HT-29 (cell line): ENCODE results near the genes FAHD2B, COX5B and ZAP70.

DNA sequence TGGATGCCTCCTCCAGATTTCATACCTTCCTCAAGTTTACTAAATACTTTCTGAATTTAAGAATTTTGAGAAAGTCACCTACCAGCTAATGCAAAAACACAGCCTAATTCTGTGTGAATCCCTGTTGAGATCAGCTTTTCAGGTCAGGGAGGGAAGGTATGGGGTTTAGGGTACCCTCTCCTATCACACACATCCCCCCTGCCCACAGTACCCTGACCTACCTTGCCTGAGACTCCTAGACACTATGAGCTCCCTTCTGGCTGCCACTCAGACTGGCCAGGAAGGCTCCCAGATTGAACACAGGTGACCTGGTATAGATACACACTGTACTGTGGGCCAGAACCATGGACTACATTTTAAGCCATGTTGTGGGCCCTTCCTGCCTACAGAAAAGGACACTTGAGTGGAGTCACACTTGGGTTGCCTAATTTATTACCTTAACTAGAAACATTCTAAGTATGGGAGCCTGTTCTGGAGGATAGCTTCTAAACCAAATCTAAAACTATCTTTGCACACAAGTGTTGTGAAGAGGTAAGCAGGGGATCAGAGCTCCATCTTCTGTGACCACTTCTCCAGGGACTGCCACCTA is 44.2 kb downstream of the KANSL3 start:
- RAMPAGE, long total RNA: no peak

DNA sequence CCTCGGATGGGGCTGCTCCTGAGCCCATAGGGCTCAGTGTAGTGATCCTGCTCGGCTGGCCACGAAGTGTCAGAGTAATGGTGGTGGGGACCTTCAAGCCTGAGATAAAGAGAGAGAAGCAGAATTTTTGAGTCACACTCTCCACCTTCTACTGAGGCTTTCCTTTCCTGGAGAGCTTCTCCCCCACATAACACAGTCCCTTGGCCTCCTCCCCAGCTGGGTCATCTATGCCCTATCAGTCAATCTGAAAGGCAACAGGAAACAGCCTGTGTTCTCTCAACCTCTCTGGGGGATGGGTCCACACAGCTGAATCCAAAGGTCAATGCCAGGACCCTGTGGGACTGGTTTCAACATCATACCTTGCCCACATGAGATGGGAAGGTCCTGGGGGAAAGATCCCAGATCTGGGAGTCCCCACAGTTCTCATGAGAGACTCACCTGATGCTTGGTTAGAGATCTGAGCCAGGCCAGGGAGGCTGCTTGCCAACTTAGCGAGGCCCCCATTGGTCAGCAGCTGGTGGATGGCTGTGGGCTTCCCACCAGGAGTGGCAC is 36.4 kb downstream of the KANSL3 start:
- RAMPAGE, long total RNA: no peak

GRCh38 chr2:96832507-96833811 is 10.9 kb downstream of the ANKRD23 start:
- RAMPAGE, long total RNA: no peak

DNA sequence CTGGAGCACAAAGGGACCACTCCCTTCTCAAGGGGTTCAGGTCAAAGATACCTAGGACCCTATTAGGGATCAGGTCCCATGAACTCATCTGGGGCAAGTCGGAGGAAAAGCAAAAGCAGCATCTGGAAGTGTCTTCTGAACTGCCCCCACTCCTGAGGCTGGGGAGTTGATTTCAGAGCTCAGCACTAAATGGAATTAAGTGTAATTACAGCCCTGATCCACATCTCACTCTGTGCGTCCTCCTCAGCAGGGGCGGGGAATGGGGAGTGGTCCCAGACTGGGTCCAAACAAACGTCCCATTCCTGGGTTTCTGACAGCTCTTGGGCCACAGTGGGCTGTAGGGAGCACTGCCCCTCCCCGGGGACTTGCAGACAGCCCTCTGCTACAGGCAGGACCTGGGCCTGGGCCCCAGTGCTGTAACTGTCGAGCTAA is 5.5 kb upstream of the SEMA4C start:
- RAMPAGE, long total RNA: no peak

- RAMPAGE, long total RNA: no peak
Measured at GRCh38 chr2:96884193-96884704, 14.4 kb upstream of the SEMA4C start.

DNA sequence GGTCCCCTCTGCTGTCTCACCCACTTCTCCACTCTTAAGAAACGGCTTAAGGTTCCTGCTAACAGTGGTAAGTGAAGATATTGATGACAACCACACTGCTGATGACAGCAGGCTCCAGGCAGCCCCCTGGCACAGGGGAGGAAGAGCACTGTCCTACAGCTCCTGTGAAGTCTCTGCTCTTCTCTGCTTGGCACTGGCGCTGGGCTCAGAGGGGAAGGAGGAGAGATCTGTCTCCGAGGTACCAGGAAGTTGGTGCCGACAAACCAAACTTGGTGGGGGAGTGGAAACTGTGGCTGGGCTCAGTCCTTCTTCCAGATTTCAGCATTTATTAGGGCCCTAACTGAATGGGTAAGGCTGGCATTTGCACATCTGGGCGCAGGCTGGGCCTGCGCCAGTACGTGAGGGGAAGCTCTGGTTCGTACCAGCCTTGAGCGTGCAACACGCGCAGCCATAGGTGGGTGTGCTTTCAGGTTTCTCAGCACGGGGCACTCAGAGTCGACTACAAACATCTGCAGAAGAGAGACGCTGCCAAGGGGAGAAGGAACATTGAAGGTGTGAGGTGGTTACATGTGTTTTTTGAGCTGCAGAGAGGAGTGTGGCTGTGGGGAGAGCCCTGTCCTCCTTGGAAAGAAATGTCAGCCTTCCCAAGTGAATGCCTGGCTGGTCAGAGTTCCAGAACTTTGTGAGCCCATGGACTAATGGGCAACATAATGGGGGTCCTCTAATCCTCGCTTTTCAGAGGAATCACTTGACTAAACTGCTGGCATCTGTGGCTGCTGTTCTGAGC is 55.0 kb upstream of the SEMA4C start:
- RAMPAGE, long total RNA: no peak

- RAMPAGE, long total RNA: no peak
Measured at GRCh38 chr2:96962298-96962803, 24.0 kb downstream of the FAM178B start.

- RAMPAGE, long total RNA: no peak
Measured at GRCh38 chr2:96962804-96963386, 23.5 kb downstream of the FAM178B start.

DNA sequence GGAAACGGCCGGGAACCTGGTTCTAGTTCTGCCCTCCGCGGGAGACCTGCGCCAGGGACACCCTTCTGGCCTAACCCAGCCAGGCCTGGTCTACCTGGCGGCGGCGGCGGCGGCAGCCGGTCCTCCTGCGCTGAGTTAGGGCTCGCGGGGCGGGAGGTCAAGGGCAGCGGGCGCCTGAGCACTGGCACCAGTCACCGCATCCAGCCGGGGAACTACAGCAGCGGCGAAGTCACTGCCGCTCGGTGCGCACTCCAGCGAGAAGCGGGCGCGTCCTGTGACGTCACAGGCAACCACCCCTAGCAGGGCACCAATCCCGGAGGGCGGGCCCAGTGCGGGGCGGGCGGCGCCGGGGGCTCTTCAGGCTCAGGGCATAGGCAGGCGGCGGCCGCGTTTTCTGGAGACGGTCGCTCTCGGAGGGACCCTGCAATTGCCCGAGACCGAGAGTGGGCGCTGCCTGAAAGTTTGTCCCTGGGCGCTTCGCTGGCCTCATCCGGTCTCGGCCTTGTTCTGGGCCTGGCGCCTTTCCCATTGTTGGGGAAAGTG is at the start of gene FAHD2B:
Gene FAHD2B (minus strand): TSS at position 276 of the 543 bp plus-strand sequence.
- RAMPAGE, long total RNA: no peak

- RAMPAGE, long total RNA: no peak
Measured at GRCh38 chr2:97095295-97095801, 666 bp upstream of the FAHD2B start.

DNA sequence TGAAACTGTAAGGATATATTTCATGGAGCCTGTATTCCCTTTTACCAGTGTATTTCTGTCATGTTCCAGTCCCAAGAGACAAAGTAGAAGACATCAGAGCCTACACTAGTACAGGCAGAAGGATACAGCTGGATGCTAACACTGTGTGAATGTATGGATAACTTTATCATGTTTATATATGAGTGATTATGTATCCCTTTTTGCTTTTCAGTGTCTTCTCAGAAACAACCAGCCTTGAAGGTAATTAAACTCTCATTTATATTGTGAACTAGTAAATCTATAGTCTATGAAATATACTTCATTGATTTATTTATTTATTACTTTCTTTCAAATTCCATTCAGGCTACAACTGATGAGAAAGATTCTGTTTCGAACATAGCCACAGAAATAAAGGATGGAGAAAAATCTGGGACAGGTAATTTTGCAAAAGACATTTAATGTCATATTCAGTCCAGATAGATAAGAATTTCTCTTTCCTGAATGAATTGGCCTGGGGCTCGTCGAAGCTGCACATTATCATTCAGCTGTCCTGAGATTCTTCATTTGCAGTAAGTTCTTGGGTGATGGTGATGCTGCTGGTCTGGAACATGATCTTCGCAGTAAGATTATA is 77.9 kb downstream of the ANKRD36 start:
- RAMPAGE, long total RNA: no peak

DNA sequence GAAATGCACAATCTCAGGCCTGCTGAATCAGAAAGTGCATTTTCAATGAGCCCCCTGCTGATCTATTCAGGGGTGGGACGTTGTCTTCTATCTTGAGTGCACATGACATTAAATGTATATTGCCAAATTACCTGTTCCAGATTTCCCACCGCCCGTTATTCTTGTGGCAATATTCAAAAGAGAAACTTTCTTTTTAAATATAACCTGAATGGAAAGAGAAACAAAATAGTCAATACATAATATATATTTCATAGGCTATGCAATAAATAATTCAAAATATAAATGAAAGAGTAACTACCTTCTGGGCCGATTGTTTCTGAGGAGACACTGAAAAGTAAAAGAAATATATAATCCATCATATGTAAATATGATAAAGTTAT is 51.6 kb downstream of the ANKRD36B start:
- RAMPAGE, long total RNA: no peak

DNA sequence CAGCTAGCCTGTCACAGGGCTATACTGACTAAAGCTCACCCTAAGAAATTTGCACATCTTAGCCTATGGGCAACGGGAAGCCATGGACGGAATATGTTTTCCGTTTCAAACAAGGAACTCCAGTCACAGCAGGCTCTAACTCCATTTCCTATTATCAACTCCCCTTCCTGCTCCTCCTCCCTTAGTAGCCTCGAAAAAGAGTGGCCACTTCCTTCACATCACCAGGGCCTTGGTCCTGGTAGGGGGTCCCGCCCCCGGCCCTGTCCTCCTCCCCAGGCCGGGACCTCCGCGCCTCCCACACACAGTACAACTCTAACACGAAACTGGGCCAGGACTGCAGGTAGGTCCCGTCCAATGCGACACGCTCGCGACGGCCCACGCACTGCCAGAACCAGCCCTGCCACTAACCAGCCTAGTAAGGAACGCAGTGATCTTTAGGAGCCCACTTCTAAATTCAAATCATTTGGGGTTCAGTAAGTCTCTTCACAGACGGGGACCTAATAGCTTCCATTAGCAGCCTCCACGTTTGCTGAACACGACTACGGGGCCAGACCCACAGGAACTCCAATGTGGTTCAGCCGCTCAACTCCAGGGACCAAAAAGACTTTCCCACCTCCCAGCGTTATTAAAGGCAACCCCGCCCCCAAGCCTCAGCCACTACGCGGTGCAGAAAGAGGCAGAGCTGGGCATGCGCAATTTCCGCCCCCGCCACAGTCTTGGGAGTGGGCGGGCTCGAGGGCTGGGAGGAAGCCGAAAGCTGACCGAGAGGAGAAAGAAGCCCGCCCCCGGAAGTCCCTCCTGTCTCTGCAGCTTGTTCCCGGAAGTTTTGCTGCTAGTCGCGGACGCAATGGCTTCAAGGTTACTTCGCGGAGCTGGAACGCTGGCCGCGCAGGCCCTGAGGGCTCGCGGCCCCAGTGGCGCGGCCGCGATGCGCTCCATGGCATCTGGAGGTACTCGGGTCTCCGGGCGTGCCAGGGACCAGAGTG is at the start of gene COX5B:
Gene COX5B (plus strand): TSS at position 823 of the 986 bp plus-strand sequence.
- RAMPAGE, long total RNA: start-site peak on the plus strand centred at position 832 of the sequence, 32 bp wide, 356 and 483 reads in 2 replicates

DNA sequence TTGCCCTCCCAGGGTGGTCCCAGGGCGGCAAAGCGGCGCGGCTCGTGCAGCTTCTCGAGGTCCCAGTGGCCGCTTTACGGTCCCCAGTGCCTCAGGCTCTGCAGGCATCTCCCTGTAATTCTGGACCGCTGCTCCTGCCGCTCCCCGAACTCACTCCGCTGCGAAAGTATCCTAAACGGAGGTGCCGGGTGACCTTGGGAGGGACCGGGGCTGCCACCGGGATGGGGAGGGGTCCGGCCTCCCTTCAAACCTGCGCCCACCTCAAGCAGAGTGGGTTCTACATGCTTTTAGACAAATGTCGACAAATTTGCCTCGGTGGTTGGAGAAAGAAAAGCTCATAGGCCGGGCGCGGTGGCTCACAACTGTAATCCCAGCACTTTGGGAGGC is 357 bp downstream of the COX5B start:
- RAMPAGE, long total RNA: no peak

- RAMPAGE, long total RNA: no peak
Measured at GRCh38 chr2:97707468-97707892, 5.9 kb upstream of the ZAP70 start.

DNA sequence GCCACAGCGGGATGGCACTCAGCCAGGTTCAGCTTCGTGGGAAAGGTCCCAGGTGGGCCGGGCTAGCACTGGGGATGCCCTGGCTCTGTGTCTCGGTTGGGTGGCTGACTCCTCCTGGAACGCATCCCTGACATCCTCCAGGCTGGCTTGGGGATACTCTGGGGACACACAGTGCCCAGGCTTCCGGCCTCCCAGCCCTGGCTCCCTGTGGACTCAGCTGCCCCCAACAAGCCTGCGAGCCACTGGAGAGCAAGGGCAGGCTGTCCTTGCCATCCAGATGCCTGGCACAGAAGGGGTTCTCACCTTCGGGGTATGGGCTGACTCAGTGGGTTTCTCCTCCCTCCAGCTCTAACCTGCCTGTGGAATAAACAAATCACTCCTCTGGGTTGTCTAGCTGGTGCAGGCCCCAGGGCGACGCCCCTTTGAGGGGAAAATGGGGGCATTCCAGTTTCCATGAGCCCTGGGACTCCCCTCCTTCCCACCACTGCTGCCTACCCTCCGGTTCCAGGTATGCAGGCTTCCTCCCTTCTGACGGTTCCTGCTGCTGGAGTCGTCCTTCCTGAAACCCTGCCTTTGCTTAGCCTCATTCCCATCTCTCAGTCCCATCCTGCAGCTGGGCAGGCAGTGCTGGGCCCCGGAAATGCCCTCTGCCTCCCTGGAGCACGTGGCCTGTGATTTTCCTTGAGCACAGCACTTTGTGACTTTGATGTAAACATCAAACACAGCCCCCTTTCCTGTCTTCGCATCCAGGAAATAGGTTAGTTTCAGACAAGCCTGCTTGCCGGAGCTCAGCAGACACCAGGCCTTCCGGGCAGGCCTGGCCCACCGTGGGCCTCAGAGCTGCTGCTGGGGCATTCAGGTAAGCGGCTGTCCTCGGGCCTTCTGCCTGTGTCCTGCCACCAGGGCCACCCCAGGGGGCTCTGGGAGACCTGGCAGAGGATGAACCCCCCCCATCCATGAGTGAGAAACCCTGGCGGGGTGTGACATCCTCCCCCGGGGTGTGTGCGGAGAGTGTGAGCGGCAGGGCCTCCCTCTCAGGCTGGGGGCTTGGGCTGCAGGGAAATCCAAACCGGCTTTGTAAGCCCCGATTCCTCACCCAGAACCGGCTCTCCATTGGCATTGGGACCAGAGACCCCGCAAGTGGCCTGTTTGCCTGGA is at the start of gene ZAP70:
Gene ZAP70 (plus strand): TSS at position 761 of the 1,158 bp plus-strand sequence.
- RAMPAGE, long total RNA: no peak

DNA sequence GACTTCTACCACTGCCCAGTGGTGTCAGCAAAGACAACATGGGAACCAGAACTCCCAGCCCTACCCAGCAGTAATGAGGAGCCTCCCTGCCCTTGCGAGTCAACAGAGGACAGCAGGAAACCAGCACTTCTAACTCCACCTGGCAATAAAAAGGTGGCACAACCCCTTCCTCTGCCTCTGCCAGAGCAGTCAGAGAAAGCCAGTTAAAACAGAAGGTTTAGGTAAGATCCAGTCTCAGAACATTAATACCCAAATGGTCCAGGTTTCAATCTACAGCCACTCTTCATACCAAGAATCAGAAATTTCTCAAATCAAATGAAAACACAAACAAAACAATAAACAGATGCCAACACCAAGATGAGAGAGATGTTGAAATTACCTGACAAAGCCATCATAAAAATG is 68.8 kb downstream of the ZAP70 start:
- RAMPAGE, long total RNA: no peak

DNA sequence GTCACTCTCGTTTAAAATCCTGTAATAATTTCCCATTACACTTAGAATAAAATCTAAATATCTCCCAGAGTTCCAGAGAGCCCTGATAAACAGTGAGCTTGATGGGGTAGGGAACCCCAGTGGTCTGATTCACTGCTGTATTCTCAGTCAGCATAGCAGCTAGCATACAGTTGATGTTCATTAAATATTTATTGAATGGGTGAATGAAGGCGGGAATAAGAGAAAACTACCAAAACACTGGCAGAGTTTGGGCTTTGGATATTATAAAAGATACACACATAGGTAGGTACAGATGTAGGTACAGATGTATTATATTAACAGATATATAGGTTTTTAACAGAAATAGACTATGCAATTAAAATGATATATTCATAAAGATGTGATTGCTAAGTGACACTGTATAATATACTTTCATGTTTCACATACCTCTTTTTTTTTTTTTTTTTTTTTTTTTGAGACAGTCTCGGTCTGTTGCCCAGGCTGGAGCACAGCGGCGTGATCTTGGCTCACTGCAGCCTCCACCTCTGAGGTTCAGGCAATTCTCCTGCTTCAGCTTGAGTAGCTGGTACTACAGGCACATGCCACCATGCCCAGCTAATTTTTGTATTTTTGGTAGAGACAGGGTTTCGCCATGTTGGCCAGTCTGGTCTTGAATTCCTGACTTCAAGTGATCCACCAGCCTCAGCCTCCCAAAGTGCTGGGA is 118.0 kb downstream of the ZAP70 start:
- RAMPAGE, long total RNA: no peak

DNA sequence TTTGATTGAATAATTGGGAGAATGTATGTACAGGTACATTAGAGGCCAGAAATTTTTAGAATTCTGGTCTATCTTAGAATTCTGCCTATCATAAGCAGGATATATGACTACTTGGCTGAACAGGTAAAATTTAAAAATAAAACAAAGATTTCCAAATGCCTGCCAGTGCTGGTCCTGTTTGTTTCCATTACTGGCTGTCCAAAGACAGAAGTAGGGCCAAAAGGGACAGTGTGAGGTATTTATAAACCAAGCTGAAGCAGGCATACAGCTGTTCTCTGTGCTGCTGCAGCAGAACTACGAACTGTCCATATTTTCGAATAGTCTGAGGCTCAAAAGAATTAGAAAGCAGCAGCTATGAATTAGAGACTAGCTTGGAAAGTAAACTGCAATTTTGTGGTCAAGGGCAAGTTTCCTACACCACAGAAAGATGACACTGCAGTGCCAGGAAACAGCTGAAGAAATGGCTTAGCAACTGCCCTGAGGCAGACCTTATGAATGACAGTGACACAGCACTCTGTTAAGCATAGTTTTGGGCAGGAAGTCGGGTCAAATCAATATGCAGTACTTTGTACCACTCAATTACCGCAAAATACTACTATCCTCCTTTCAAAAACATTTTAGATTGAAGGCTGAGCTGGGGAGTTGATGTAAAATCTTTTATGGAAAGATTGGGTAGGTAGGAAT is 125.4 kb downstream of the TMEM131 start:
- RAMPAGE, long total RNA: no peak

- RAMPAGE, long total RNA: no peak
Measured at GRCh38 chr2:98277444-98277855, 68.8 kb upstream of the CNGA3 start.